Myometrial cell (primary cell): ENCODE results near the gene PRDX3.

- RAMPAGE, long total RNA = no peak
These were observed 69.5 kb upstream of the NANOS1 start for GRCh38 chr10:118959953-118960429.

DNA sequence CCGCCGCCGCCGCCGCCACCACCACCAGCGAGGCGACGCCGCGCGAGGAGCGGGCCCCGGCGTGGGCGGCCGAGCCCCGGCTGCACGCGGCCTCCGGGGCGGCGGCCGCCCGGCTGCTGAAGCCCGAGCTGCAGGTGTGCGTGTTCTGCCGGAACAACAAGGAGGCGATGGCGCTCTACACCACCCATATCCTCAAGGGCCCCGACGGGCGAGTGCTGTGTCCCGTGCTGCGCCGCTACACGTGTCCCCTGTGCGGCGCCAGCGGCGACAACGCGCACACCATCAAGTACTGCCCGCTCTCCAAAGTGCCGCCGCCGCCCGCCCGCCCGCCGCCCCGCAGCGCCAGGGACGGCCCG lies 768 bp downstream of the NANOS1 start:
- RAMPAGE, long total RNA = no peak

- RAMPAGE, long total RNA = no peak
These were observed 14.4 kb downstream of the NANOS1 start for GRCh38 chr10:119043802-119044516.

DNA sequence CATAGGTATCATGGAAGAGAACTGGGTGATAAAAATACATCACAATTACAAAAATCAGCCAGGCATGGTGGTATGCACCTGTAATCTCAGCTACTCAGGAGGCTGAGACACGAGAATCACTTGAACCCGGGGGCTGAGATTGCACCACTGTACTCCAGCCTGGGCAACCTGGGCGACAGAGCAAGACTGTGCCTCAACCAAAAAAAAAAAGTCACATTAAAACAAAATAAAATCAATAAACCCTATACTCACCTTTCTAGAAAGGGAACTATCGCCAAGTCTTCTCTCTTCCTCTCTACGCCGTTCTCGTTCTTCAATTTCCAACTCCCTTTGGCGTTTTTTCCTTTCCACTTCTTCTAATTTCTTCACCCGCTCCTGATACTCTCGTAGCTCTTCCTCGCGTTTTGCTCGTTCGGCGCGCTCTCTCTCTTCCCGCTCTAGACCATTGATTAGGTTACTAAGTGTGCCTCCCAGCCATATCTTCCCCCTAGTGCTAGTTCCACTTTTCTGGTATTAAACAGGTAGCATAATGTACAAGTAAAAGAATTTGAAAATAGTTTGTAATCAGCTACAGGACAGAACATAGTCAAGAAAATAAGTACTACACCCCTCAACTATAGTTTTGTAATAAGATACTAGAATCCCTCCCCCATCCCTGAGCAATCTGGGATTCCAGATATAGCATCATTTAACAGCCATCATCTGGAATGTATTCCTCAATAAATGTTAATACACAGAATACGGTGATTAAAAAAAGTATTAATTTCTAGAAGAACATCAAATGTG lies 20.2 kb downstream of the NANOS1 start:
- RAMPAGE, long total RNA = no peak

DNA sequence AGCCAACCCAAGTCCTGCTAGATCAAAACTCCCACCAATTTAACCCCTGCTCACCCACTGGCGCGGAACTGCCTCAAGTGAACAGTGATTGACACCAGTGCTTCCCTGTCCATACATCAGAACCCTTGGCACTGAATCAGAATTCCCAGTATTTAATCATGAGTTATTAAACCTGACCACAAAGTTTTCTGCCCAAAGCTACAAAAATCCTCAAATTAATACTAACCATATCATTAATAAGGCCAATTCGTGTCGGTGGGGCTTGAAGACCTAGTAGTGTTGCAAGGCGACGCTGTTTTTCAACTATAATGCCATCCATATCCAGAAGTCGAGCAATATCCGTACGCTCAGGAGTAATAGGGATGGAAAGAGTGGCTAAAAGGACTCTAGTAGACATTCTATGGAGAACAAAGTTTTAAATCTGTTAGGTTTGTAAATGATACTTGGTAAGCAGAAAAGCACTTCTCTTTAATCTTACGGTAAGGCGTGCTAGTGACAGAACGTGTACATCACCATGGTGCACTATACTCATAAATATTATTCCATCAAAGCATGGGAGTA lies 15.4 kb downstream of the EIF3A start:
- RAMPAGE, long total RNA = no peak

DNA sequence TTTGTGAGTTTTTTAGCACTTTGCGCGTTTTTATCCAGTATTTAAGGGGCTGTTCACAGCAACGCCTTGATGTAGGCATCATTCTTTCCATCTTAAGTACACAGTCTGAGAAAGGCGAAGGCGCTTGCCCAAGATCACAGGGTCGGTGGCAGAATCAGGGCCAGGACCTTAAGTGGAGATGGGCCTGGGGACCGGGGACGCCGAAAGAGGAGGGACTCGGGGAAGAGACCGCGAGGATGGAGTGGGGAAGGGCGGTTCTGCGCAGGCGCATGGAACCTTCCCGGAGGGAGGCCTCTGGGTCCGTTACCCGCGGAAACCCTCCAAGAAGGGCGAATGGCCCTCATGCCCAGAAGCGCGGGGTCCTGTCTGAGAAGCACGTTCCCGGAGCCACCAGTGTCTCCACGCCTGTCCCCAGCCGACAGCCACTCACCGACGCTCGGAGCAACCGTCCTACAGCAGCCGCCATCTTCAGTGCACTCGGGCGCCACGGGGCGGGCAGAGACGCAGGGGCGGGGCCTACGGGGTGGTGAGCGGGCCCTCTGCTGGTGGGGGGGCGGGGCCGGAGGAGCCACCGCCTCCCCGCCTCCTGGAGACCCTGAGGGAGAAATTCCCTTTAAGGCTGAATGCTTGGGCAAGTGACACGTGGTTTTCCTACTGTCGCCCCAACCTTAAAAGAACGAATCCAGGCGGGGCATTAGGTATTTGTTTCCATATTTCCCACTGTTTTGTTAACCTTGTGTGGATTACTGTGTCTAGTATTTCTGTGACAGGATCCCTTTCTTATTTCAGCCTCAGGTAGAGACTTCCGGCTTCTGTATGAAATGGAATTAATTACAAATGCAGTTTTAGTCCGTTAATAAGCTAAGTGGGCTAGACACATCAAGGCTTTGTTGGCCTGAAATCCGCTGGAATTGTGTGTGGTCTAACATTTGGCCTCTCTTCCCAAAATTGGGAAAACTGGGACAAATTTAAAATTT lies at the start of gene PRDX3:
Gene PRDX3, minus strand, starts transcription at position 488 of the 977 bp plus-strand sequence.
- RAMPAGE, long total RNA = start-site peak on the minus strand centred at position 481 of the sequence, 22 bp wide, 1,757 and 2,141 reads in 2 replicates

- RAMPAGE, long total RNA = no peak
These were observed 64.1 kb downstream of the GRK5 start for GRCh38 chr10:119271045-119272200.

GRCh38 chr10:119286960-119287288 lies 79.6 kb downstream of the GRK5 start:
- RAMPAGE, long total RNA = no peak

DNA sequence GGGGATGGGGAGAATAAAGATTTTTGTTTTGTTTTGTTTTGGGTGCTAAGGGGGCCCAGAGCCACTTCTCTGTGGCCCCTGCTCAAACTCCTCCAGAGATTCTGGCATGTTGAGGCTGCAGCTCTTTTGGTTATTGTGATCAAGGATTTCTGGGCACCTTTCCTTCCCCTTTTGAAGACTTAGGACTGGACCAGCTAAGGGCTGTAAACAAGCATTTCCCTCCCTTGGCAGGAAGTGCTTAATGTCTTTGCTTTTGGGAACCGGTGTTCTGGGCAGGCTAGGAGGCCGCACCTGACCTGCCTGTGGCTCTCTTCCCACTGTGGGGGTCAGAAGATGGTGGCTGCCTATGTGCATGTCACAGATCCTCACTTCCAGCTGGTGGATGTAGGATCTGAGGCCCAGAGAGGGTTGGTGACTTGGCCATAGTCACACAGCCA lies 81.8 kb downstream of the GRK5 start:
- RAMPAGE, long total RNA = no peak

DNA sequence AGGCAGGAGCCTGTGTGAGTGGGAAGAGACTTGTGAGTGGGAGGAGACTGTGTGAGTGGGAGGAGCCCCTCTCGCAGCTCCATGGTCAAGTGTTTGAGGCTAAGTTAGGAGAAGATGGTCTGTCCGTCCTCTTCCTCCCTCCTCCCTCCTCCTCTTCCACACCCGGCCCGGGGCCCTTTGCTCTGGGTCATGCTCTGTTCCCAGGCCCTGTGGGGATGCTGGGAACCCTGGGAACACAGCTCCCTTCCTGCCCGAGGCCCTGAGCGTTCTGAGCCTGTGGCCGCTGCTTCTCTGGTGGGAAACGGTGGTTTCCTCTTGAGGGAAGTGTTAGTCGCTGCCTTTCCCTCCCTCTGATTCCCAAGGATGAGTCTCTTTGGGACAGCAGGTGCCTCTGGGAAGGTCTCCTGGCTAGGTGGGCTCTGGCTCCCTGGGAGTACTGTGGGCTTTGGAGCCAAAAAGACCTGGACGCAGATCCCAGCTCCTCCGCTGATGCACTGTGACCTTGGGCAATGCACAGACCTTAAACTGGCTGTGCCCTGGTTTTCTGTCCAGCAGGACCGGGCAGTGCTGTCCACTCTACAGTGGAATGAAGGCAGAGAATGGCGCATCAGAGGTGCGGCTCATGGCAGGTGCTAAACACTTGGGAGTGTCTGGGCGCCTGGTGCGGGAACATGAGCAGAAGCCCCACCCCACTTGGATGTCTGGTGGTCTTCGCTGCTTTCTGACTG lies 153.4 kb downstream of the GRK5 start:
- RAMPAGE, long total RNA = no peak

DNA sequence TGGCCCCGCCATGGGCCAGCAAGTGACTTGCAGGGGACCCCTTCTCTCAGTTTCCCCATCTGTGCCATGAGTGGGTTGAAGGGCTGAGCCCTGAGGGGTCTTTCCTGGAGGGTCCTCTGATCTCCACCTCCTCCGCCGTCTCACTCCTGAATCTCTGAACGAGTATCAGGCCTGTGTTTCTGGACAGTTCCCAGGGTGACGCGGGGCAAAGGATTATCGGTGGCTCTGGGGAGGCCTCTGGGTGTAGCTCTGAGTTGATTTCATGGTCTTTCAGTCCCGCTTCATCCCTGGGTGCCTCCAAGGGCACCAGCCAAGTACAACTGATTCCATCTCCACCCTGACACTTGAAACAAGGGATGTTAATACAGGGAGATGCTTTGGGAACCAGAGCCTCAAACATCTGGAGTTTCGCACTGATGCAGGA lies 126.7 kb downstream of the RGS10 start:
- RAMPAGE, long total RNA = no peak

DNA sequence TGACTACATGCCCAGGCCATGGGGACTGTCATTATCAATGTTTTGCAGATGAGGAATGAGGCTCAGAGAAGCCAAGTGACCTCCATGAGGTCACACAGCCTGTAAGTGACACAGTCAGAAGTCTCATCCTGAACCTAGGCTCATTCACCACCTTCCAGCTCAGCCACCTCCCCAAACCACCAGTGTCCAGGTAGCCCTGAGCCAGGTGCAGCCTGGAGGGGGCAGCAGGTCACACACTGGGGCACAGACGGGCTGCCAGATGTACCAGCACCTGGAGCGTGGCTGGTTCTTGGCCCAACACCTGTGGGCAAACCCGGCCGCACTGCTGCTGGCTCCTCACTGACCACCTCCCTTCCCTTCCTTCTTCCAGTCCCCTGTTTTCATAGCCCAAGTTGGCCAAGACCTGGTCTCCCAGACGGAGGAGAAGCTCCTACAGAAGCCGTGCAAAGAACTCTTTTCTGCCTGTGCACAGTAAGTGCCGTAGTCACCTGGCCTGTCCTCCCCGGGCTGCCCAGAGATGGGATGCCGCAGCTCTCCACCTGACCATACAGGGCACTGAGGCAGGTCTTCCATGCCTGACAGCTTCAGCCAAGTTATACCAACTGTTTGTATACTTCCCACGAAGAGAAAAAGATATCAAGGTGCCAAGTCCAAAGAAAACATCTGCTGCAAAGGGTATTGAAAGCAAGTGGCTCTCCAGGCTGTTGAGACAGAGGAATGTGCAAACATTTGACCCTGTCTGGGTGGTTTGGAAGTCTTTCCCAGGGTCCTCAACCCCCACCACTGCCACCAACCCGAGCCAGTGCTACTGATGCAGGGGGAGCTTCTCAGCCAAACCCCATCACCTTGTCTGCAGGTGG lies 119.5 kb downstream of the RGS10 start:
- RAMPAGE, long total RNA = no peak

- RAMPAGE, long total RNA = no peak
These were observed 26.0 kb downstream of the RGS10 start for GRCh38 chr10:119516377-119517036.

- RAMPAGE, long total RNA = no peak
These were observed 14.5 kb downstream of the TIAL1 start for GRCh38 chr10:119582305-119582641.

- RAMPAGE, long total RNA = no peak
These were observed 8.5 kb downstream of the TIAL1 start for GRCh38 chr10:119588028-119588812.

- RAMPAGE, long total RNA = no peak
These were observed 767 bp downstream of the TIAL1 start for GRCh38 chr10:119596058-119596335.

DNA sequence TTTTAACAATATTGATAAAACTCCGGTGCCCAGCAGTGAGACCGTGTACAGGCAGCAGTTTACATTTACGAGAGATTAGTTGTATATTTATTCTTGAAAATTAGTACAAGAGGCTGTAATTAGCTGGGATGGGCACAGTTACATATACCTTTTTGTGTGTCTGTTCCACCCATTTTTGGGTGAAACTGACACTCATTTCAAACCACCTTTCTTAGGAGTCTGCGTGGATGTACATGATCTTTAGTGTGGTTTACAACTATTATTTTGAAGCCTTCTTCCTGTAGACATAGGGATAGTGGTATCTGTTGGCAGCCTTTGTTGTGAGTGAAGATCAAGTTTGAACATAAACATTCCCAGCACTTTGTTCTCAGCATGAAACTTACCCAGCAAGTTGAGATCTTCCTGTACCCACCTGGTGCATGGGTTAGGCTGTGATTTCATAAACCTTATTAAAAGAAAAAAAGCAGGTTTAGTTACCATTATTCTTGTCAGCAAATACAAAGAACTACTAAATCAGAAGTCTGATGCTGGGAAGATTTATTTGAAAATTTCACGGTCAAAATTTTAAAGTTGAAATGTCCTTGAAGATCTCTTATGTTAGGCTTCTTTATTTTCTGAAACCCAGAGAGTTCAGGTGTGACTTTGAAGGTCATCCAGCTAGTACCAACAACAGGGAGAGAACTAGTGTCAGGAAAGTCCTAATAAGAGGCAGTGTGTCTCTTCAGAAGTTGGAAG lies 2.1 kb downstream of the BAG3 start:
- RAMPAGE, long total RNA = no peak

DNA sequence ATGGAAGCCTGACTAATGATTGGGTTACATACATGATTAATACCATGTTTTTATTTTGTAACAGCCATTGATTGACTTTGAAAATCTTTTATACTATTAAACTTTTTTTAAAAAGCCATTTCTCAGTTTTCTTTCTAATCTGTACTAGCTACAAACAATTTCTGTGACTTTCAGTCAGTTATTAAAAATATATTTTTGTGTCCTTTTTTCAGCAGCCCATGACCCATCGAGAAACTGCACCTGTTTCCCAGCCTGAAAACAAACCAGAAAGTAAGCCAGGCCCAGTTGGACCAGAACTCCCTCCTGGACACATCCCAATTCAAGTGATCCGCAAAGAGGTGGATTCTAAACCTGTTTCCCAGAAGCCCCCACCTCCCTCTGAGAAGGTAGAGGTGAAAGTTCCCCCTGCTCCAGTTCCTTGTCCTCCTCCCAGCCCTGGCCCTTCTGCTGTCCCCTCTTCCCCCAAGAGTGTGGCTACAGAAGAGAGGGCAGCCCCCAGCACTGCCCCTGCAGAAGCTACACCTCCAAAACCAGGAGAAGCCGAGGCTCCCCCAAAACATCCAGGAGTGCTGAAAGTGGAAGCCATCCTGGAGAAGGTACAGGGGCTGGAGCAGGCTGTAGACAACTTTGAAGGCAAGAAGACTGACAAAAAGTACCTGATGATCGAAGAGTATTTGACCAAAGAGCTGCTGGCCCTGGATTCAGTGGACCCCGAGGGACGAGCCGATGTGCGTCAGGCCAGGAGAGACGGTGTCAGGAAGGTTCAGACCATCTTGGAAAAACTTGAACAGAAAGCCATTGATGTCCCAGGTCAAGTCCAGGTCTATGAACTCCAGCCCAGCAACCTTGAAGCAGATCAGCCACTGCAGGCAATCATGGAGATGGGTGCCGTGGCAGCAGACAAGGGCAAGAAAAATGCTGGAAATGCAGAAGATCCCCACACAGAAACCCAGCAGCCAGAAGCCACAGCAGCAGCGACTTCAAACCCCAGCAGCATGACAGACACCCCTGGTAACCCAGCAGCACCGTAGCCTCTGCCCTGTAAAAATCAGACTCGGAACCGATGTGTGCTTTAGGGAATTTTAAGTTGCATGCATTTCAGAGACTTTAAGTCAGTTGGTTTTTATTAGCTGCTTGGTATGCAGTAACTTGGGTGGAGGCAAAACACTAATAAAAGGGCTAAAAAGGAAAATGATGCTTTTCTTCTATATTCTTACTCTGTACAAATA lies 25.5 kb downstream of the BAG3 start:
- RAMPAGE, long total RNA = no peak

DNA sequence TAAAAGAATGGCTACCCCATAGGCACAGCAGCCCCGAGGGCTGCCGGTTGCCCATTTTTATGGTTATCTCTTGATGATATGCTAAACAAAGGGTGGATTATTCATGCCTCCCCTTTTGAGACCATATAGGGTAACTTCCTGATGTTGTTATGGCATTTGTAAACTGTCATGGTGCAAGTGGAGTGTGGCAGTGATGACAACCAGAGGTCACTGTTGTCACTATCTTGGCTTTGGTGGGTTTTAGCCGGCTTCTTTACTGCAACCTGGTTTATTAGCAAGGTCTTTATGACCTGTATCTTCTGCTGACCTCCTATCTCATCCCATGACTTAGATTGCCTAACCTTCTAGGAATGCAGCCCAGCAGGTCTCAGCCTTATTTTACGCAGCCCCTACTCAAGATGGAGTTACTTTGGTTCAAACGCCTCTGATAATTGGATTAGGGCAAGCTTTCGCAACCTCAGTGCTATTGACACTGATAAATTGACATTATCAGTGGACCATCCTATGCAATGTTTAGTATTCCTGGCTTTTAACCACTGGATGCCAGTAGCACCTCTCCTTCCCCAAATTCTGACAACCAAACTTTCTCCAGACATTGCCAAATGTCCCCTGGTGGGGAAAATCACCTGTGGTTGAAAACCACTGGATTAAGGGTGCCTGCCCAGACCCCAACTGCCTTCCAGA lies 36.9 kb downstream of the BAG3 start:
- RAMPAGE, long total RNA = no peak

DNA sequence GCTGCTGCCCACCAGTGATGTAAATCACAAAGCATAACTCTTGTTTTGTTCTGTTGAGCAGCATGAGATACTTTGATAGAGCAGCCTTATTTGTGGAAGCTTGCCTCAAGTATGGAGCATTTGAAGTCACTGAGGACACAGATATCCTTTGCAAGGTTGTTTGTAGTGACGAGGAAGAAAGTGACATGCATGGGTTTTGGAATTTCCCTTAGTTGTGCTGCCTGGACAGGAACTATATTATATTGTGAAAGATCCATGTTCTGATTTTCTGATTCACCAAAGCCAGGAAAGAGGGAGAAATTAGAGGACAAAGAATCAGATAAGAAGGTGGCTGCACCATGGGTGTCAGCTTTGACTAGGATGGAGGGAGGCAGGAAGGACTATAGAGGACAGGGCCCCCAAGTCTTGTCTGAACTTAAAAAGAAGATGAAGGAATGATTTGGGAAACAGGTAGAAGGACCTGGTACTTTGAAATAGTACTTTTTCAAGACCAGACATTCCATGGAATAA lies 55.6 kb downstream of the WDR11 start:
- RAMPAGE, long total RNA = no peak